Keratinocyte (primary cell): ENCODE measurements around a stretch of chr5.

DNA sequence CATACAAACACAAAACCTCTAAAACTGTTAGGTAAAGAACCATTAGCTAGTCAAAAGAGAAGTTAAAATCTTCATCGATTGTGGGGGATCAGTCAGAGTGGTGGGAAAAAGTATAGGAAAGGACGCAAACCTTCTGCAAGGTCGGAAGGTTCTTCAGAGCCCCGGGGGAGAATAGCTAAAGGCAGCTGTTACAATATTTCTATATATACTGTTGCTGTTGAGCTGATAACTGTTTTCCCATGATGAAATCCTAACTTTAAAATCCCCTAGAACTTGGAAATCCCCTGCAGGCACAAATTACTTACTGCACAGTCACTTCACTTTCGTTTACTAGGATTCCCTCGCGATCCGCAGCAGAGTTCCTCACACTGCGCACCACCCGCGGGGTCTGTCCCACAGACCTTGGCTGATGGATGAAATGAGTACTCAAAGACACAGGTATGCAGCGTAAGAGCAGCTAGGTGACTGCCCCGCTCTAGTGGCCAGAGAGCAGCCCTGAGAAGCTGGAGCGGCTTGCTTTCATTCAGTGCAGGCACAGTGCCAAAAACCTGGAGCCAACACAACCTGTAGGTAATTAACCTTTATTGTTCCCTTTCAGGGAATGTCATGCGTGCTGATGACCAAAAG lies 191.4 kb downstream of the CDH9 start:
CAGE:
- cytosol, long polyA minus RNA: no peak
- cytosol, long polyA plus RNA: no peak
- long polyA plus RNA: no peak
- nucleus, long polyA minus RNA: no peak
- nucleus, long polyA plus RNA: no peak

DNA sequence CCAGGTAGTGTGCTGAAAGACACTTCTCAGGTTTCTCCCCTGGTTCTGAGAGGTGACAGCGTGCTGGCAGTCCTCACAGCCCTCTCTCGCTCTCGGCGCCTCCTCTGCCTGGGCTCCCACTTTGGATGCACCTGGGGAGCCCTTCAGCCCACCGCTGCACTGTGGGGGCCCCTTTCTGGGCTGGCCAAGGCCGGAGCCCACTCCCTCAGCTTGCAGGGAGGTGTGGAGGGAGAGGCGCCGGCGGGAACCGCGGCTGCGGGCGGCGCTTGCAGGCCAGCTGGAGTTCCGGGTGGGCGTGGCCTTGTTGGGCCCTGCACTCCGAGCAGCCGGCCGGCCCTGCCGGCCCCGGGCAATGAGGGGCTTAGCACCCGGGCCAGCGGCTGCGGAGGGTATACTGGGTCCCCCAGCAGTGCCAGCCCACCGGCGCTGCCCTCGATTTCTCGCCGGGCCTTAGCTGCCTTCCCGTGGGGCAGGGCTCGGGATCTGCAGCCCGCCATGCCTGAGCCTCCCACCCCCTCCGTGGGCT lies 704.9 kb upstream of the CDH9 start:
CAGE:
- cytosol, long polyA minus RNA: no peak
- cytosol, long polyA plus RNA: no peak
- long polyA plus RNA: no peak
- nucleus, long polyA minus RNA: no peak
- nucleus, long polyA plus RNA: no peak

GRCh38 chr5:29143127-29143797 lies 2050.2 kb upstream of the CDH6 start:
CAGE:
- cytosol, long polyA minus RNA: no peak
- cytosol, long polyA plus RNA: no peak
- long polyA plus RNA: no peak
- nucleus, long polyA minus RNA: no peak
- nucleus, long polyA plus RNA: no peak

GRCh38 chr5:31556306-31556818 lies 24.3 kb downstream of the C5orf22 start:
CAGE:
- cytosol, long polyA minus RNA: no peak
- cytosol, long polyA plus RNA: no peak
- long polyA plus RNA: no peak
- nucleus, long polyA minus RNA: no peak
- nucleus, long polyA plus RNA: no peak

GRCh38 chr5:31625966-31626361 lies 13.0 kb upstream of the PDZD2 start:
CAGE:
- cytosol, long polyA minus RNA: no peak
- cytosol, long polyA plus RNA: no peak
- long polyA plus RNA: no peak
- nucleus, long polyA minus RNA: no peak
- nucleus, long polyA plus RNA: no peak

DNA sequence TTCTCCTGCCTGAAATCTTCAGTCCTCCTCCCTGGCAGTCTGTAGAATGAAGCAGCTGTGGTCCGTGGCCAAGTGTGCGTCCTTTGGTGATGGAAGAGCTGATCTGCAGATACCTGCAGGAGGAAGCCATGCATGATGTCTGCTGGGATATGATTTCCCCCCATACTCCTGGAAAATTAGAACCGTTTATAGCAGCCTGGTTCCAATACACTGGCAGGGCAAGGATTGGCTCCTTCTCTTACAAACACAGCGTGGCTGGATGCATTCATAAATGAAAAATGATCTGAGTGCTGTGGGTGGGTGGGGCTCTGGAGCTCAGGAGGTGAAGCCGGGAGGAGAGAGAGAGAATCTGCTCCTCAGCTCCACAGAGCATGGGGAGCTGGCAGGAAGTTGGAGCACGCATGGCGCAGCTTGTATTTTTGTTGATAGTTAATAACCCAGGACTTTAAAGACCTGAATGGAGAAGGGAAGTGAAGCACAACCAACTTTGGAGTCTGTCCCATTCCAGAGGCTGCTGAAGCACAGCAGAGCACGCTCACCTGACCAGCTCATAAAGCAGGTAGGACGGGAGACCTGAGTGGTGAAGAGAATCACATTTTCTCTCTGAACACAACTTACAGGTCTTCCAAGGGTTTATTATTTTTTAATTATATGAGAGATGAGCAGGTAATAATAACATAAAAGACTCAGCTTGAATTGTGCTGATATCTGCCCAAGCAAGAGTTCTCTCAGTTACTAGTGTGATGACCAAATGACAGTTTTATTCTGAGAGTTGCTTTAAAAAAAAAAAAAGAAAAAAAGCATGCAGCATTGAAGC lies 238.1 kb downstream of the GOLPH3 start:
CAGE:
- cytosol, long polyA minus RNA: start-site peak on the plus strand centred at position 351 of the sequence, 35 bp wide, 63 reads
- cytosol, long polyA plus RNA: no peak
- long polyA plus RNA: start-site peak on the plus strand centred at position 350 of the sequence, 38 bp wide, 172 and 142 reads in 2 replicates
- nucleus, long polyA minus RNA: start-site peak on the plus strand centred at position 347 of the sequence, 26 bp wide, 58 reads; start-site peak on the plus strand centred at position 474 of the sequence, 14 bp wide, 24 reads
- nucleus, long polyA plus RNA: no peak

DNA sequence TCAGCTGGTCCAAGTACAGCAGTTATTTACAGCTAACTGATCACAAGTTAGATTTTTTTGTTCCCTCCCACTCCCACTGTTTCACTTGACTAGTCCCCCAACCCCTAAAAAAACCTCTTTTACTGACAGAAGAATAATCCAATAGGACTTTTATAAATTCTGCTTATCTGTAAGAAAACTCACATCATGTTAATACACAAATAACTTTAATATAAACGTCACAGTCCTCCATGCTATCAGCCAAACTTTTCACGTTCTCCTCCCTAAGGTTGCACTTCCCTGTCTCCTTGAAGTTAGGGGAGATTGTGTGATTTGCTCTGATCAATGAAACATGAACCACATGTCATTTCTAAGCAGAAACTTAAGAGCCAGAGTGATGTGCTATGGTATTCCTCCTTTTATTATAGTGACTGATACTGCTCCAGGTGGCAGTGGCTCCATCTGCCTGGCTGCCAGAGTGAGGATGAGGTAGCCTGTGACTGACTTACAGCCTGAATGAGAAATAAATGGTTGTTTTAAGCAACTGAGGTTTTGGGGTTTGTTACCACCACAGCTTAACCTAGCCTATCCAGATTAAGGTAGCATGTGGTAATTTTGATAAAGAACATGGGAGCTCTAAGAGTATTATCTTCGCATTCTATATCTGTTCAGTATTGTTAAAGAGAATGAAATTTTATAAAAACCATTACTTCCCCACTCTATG lies 39.2 kb downstream of the GOLPH3 start:
CAGE:
- cytosol, long polyA minus RNA: no peak
- cytosol, long polyA plus RNA: no peak
- long polyA plus RNA: no peak
- nucleus, long polyA minus RNA: no peak
- nucleus, long polyA plus RNA: no peak

CAGE:
- cytosol, long polyA minus RNA: no peak
- cytosol, long polyA plus RNA: no peak
- long polyA plus RNA: no peak
- nucleus, long polyA minus RNA: no peak
- nucleus, long polyA plus RNA: no peak
These were observed 59.7 kb upstream of the GOLPH3 start for GRCh38 chr5:32233421-32234642.

DNA sequence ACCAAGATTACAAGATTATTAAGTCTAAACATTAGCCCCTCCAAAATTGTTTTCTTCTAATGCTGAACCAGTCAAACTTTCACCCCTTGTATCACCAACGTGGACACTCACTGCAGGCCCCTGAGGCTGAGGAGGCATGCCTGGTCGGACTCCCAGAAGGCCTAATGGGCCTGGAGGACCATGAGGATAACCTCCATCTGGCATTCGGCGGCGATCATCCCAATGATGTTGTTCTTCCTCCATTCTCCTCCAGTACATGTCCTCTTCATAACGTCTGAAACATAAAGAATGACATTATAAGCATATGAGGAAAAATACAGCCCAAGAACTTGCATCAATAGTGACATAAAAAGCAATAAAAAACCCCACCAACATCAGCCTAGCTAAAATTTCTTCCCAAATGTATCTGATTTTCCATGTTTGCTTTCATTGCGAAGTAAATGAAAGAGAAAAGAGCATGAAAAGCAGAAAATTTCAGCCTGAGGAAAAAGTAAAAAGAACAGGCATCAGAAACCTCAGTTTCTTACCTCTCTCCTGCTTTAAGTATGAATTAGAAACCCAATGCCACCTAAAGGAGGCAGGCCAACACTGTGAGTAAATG lies 54.3 kb downstream of the ZFR start:
CAGE:
- cytosol, long polyA minus RNA: no peak
- cytosol, long polyA plus RNA: no peak
- long polyA plus RNA: no peak
- nucleus, long polyA minus RNA: no peak
- nucleus, long polyA plus RNA: no peak

DNA sequence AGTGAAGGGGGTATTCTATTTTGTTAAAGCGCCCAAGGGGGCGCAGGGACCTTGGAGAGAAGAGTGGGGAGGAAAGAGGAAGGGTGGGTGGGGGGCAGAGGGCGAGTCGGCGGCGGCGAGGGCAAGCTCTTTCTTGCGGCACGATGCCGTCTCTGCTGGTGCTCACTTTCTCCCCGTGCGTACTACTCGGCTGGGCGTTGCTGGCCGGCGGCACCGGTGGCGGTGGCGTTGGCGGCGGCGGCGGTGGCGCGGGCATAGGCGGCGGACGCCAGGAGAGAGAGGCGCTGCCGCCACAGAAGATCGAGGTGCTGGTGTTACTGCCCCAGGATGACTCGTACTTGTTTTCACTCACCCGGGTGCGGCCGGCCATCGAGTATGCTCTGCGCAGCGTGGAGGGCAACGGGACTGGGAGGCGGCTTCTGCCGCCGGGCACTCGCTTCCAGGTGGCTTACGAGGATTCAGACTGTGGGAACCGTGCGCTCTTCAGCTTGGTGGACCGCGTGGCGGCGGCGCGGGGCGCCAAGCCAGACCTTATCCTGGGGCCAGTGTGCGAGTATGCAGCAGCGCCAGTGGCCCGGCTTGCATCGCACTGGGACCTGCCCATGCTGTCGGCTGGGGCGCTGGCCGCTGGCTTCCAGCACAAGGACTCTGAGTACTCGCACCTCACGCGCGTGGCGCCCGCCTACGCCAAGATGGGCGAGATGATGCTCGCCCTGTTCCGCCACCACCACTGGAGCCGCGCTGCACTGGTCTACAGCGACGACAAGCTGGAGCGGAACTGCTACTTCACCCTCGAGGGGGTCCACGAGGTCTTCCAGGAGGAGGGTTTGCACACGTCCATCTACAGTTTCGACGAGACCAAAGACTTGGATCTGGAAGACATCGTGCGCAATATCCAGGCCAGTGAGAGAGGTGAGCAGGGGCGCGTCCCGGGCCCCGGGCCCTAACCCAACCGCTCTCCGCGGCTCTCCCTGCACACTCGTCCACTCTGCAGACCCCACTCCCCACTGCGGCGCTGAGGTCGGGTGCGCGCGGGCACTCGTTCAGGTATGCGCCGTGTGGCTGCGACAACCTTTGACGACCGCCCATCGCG lies 859 bp downstream of the NPR3 start:
CAGE:
- cytosol, long polyA minus RNA: no peak
- cytosol, long polyA plus RNA: no peak
- long polyA plus RNA: no peak
- nucleus, long polyA minus RNA: no peak
- nucleus, long polyA plus RNA: no peak

GRCh38 chr5:33161857-33162251 lies 278.9 kb upstream of the TARS1 start:
CAGE:
- cytosol, long polyA minus RNA: no peak
- cytosol, long polyA plus RNA: no peak
- long polyA plus RNA: no peak
- nucleus, long polyA minus RNA: no peak
- nucleus, long polyA plus RNA: no peak

DNA sequence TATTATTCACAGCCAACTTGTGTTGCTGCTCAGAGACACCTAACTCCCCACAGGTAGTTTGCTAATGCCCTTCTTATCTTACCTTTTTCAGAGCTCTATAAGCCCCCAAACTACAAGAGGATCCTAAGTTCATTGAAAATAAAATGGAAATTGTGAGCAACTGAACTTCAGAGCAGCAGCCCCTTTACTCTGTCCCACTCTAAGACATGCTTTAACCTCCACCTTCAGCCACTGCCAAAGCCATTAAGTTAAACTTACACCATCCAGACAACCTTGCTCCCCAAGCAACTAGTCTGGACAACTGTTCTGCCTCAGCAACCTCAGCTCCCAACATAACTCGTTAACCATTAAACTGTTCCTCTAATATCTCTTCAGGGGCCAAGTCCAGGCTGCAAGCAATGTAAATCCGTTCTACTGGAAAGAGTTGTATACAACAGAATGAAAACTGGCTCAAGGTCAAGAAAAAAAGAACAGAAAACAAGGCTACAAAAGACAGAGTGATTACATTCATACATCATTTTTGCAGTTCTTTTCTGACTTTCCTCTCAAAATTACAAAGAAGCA lies 131.8 kb upstream of the TARS1 start:
CAGE:
- cytosol, long polyA minus RNA: no peak
- cytosol, long polyA plus RNA: no peak
- long polyA plus RNA: no peak
- nucleus, long polyA minus RNA: no peak
- nucleus, long polyA plus RNA: no peak

DNA sequence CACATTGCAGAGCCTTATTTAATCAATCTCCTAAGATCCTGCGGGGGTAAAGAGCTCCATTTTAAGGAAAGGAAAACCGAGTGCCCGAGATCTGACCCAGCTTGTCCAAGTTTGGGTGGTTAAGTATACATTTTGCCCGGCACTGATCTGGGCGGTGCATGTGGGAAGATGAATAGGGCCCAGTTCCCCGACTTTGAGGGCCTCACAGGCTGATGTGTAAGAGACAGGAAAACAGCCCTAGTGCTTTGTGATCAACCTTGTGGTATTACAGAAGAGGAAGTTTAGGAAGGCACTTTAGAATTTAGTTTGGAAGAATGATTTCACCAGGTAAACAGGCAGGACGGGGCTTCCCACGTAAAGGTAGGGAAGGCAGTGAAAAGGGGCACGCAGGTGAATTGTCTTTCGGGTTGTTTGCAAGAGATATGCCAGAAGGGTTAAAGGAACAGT lies 763 bp downstream of the TARS1 start:
CAGE:
- cytosol, long polyA minus RNA: no peak
- cytosol, long polyA plus RNA: no peak
- long polyA plus RNA: no peak
- nucleus, long polyA minus RNA: no peak
- nucleus, long polyA plus RNA: no peak

CAGE:
- cytosol, long polyA minus RNA: no peak
- cytosol, long polyA plus RNA: no peak
- long polyA plus RNA: no peak
- nucleus, long polyA minus RNA: no peak
- nucleus, long polyA plus RNA: no peak
These were observed 3.1 kb downstream of the ADAMTS12 start for GRCh38 chr5:33888652-33889094.

CAGE:
- cytosol, long polyA minus RNA: no peak
- cytosol, long polyA plus RNA: no peak
- long polyA plus RNA: no peak
- nucleus, long polyA minus RNA: no peak
- nucleus, long polyA plus RNA: no peak
These were observed 9.3 kb downstream of the AMACR start for GRCh38 chr5:33998345-33999221.

CAGE:
- cytosol, long polyA minus RNA: no peak
- cytosol, long polyA plus RNA: no peak
- long polyA plus RNA: no peak
- nucleus, long polyA minus RNA: no peak
- nucleus, long polyA plus RNA: no peak
These were observed 146.5 kb upstream of the C1QTNF3 start for GRCh38 chr5:34189234-34190241.

GRCh38 chr5:34467045-34467525 lies 189.0 kb upstream of the RAI14 start:
CAGE:
- cytosol, long polyA minus RNA: no peak
- cytosol, long polyA plus RNA: no peak
- long polyA plus RNA: no peak
- nucleus, long polyA minus RNA: no peak
- nucleus, long polyA plus RNA: no peak

DNA sequence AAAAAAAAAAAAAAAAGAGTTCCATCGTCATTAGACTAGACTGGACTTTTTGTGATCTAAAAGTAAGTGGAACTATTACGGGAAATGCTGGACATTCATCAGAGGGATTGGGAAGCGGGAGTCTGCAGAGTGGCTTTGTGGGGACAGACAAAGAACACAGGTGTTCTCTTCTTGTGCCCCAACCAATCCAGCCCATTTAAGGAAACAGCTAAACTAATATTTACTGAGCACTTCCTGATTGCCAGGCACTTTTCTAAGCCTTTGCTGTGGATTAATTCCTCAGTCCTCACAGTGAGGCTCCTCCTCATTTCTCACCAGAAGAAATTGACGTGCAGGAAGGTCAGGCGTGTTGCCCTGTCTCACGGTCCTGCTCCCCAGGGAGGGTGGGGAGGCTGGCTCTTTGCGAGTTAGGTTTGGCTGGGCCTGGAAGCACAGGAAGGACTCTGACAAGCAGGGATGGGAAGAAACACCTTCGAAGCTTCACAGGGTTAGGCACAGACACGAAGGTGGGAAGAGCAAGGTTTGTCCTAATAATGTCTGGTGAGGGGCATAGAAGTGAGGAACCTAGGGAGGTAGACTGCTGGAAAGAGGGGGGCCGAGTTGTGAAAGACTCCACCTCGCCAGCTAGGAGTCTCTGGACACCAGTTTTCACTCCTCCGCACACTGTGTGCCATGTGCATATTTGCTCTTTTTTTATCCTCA lies 176.2 kb upstream of the RAI14 start:
CAGE:
- cytosol, long polyA minus RNA: no peak
- cytosol, long polyA plus RNA: no peak
- long polyA plus RNA: no peak
- nucleus, long polyA minus RNA: no peak
- nucleus, long polyA plus RNA: no peak

GRCh38 chr5:34658016-34658457 lies 1.9 kb downstream of the RAI14 start:
CAGE:
- cytosol, long polyA minus RNA: no peak
- cytosol, long polyA plus RNA: no peak
- long polyA plus RNA: no peak
- nucleus, long polyA minus RNA: no peak
- nucleus, long polyA plus RNA: no peak

DNA sequence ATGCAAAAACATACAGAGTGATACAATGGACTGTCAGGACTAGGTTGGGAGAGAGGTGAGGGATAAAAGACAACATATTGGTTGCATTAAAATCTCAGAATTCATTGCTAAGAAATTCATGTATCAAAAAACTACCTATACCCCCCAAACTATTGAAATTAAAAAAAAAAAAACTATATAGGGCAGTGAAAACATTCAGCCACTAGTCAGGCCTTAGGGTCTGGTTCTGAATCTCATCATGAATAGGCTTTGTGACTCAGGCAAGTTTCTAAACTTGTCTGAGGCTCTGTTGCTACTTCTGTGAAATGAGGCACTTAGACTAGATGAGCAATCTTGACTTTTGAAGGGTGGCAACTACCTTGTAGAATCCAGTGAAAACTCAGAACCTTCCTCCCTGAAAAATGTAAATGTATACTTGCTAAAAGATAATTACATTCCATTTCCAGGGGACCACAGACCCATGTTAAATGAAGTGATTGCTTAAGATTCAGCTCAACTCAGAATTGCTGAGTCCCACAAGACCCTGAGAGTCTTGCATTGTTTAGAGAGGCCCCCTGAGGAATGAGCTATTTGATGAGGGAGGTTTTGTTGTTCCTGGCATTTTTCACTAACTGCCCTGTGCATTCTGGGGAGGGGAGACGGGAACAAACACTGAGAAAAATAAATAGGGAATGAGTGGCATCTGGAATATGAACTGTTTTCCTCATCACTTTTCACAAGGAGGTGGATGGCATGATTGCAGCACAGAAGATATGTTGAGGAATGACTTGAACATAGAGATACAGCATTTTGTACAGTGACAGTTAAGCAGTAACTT lies 29.5 kb downstream of the RAI14 start:
CAGE:
- cytosol, long polyA minus RNA: no peak
- cytosol, long polyA plus RNA: no peak
- long polyA plus RNA: no peak
- nucleus, long polyA minus RNA: no peak
- nucleus, long polyA plus RNA: no peak